ENCODE data around the gene NETO1.

DNA sequence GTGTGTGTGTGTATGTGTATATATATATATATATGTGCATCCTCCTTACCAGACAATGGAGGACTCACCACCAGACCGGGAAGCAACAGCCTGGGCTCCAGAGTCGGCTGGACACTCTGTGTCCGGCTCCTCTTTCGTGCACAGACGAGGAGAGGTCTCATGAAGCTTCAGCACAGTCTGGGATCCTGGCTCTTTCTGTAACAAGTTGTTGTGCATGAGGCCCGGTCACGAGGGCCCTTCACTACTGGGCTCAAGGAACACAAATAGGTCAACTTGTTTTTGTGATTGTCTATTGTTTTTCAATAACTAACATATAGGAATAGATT is 965.4 kb downstream of the CBLN2 start:
- PRO-cap: no peak
- RAMPAGE, long total RNA: no peak

- PRO-cap: no peak
- RAMPAGE, long total RNA: no peak
Observed at GRCh38 chr18:72867669-72868475, at the start of gene NETO1. Gene NETO1, minus strand, starts transcription at chr18:72867987.

DNA sequence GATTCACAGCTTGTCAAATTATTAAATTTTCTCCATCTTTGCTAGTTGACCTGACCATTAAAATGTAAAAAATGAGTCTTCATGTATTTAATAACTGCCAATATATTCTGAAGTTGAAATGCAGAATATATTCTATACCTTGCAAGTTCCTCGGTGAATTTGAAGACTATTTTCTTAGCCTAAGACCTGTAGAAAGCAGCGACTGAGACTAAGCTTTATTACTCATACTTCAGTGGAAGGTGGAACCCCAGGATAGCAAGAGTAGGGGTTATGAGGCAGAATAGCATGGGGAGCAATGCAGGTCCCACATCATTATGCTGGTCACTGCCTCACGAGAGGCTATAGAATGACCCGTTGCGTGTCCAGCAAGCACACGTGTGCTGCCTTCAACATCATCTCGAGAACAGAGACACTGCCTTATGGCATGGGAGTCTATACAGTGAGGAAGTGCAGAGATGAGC is 135.6 kb upstream of the NETO1 start:
- PRO-cap: no peak
- RAMPAGE, long total RNA: no peak

DNA sequence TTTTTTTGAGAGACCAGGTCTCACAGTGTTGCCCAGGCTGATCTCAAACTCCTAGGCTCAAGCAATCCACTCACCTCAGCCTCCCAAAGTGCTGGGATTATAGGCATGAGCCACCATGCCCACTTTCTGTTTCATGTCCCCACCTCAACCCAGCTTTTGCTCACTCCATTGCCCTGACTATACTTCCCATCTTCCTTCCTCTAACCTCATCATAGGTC is 130.2 kb downstream of the FBXO15 start:
- PRO-cap: no peak
- RAMPAGE, long total RNA: no peak

DNA sequence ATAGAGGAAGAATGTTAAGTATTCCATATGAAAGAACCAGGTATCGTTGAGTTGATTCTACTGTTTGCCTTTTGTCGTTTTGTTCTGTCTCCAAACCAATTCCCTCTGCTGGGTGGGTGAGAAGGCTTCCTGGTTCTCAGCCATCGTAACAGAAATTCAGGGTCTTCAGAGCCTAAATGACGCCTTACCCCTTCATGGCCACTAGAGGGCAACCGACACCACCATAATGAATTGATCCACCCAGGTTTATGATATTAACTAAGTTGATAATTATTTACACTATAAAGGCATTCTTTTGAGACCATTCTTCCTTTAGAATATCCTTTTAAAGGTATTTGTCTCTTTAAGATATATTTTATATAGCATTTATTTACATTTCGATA is 48.0 kb downstream of the TIMM21 start:
- PRO-cap: no peak
- RAMPAGE, long total RNA: no peak

DNA sequence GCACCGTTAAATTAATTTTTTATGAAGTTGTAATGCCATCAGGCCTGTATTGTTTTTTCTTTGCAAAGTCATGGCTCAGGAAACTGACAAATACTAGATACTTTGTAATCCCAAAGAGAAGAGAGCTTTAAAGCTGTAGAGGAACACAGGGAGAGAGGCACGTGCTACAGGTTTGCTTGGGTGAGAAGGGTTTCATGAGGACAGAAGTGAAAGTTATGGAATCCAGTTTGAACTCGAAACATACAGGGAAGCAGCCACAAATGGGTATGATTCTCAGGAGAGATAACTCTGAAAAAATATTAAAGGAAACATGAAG is 49.8 kb downstream of the CYB5A start:
- PRO-cap: no peak
- RAMPAGE, long total RNA: no peak

- PRO-cap: no peak
- RAMPAGE, long total RNA: no peak
Observed at GRCh38 chr18:74285532-74286309, 6.0 kb downstream of the CYB5A start.

DNA sequence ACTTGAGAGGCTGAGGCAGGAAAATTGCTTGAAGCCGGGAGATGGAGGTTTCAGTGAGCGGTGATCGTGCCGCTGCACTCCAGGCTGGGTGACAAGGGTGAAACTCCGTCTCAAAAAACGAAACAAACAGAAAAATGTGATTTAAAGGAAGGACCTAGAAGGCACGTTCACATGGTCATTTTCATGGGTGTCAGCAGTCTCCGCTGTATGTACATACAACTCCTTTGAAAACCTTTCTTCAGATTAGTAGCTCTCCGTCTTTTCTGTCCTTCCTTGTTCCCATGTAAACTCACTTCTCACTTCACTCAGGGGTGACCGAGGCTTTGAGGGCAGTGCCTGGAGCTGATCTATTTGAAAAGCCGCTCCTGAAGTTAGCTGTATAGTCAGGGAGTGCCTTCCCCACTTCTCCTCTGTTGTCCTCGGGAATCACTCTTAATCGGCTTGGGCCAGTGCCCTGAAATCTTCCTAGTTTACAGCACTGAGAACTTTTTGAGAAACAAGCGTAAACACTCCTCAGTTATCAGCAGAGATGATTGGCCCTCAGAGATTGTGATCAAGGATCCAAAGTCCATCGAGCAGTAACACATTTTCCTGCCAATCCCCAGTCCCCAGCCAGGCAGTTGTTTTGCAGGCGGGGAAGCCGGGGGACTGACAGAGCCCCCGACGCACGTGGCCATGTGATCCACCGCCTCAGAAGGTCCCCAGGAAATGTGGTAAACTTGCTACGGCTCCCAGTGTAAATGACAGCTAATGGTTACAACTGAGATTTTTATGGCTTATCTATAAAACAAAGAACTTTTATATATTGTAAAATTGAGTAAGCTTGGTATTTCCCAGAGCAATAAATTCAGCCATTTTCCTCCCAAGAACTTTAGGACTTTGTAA is 53.2 kb downstream of the C18orf63 start:
- PRO-cap: no peak
- RAMPAGE, long total RNA: no peak

DNA sequence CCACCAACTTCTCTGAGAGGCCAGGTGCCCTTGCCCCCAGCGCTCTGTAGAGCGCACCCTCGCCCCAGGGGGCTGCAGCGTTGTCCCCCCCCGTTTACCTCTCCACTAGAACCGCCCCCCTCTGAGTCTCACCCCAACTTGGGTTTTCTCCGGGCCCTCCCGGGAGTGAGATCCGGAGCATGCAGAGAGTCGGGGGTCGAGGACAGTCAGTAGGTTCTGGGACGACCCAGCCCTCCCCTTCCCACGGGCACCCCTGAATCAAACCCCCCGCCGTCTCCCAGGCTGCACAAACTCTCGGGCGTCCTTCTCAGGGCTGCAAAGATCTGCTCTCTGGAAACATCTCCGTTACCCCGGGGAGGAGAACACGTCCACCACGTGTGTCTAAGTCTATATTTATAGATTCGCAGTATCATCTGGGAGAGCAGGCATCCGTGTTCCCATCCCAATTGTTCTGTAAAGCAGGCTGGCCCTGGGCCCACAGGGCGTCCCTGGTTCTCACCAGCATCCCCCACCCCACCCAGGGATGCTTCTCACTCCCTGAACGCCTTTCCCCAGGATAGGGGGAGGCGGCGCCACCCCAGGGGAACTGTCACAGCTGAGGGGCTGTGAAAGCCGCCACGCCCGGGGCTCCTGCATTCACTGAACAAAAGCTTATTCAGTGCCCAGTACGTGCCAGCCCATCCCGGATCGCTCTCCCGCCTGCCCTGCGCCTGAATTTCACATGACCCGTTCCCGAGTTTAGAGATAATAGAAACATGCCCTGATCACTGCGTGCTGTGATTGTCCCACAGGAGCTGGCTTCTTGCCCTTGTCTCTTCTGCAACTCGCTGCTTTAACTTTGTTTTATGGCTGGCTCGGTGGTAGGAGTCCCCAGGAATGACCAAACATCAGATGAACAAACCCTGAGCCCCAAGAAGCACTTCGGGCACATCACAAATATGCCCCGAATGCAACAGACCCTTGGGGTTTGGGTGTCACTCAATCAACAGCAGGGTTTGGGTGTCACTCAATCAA is 840 bp upstream of the DIPK1C start:
- PRO-cap: no peak
- RAMPAGE, long total RNA: no peak

DNA sequence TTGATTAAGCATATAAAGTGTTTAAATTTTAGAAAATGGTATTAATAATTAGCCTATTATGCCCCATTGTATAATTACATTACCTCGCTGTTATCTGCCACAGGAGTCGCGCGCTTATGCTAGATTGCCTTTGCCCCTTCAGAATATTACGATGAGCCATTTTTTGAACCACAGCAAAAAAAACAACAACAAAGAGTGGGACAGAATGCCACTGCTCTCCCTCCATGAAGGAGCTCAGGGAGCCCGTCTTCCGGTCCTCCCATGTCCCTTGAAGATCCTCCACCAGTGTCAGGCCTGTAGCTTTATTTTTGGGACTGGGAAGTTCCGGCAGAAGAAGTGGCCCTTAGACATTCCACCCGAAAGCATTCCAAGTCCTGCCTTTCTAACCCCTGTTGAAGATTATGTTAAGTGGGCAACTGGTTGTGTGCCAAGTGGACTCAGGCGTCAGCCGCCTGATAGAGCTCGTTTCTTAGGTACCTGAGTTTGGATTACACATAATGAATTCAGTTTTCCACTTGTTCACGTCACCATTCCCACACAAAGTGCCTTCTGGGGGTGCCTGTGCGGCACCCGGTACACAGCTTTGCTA is 156.6 kb downstream of the PTGR3 start:
- PRO-cap: no peak
- RAMPAGE, long total RNA: no peak

DNA sequence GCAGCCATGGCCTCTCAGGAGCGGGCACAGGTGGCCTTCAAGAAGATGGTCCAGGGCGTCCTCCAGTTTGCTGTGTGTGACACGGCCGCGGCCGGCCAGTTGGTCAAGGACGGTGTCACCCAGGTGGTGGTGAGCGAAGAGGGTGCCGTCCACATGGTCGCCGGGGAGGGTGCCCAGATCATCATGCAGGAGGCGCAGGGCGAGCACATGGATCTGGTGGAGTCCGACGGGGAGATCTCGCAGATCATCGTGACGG is 145.1 kb downstream of the PTGR3 start:
- PRO-cap: no peak
- RAMPAGE, long total RNA: no peak

GRCh38 chr18:75199325-75200117 is 9.4 kb downstream of the PTGR3 start:
- PRO-cap: no peak
- RAMPAGE, long total RNA: no peak

DNA sequence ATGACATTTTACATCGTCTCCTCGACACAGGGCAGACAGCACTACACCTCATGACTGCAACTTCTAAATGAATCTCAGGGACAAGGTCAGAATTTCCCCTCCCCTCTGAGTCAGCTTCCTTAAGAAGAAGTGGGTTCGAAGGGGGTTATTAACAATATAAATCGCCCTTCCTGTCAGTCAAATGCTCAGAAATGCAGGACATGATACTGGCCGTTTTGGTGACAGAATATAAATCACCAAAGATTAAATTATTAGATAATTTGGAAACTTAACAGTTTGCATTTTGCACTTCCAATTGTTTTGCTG is 57.2 kb downstream of the TSHZ1 start:
- PRO-cap: no peak
- RAMPAGE, long total RNA: no peak

GRCh38 chr18:76396535-76397203 is 98.4 kb downstream of the ZNF516 start:
- PRO-cap: no peak
- RAMPAGE, long total RNA: no peak

GRCh38 chr18:76428194-76428840 is 66.7 kb downstream of the ZNF516 start:
- PRO-cap: no peak
- RAMPAGE, long total RNA: no peak

GRCh38 chr18:76487414-76488751 is 7.2 kb downstream of the ZNF516 start:
- PRO-cap: no peak
- RAMPAGE, long total RNA: no peak

DNA sequence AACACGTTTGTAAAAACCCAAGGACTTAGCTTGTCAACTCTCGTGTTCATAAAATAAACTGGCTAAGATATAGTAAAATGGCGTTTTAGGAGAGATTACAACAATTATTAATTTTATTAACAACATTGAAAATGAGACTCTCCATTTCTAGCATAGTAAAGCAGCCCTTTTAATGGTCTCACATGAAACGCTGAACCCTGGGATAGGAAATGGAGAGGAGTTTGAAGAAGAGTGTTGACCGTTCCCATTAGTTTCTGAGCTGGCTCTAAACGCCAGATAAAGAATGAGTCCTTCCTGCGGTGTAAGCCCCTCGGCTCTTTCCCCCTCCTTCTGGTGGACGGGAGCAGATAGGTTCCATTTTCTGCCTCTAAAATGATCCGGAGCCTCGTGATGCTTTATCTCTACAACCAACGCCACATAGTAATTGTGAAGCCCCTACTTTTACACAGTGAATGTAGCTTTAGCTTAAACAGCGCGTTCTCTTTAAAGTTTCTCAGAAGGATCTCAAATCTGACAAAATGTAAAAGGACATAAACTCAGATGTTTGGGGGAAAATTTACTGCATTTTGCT is 24.1 kb upstream of the ZNF516 start:
- PRO-cap: no peak
- RAMPAGE, long total RNA: no peak

DNA sequence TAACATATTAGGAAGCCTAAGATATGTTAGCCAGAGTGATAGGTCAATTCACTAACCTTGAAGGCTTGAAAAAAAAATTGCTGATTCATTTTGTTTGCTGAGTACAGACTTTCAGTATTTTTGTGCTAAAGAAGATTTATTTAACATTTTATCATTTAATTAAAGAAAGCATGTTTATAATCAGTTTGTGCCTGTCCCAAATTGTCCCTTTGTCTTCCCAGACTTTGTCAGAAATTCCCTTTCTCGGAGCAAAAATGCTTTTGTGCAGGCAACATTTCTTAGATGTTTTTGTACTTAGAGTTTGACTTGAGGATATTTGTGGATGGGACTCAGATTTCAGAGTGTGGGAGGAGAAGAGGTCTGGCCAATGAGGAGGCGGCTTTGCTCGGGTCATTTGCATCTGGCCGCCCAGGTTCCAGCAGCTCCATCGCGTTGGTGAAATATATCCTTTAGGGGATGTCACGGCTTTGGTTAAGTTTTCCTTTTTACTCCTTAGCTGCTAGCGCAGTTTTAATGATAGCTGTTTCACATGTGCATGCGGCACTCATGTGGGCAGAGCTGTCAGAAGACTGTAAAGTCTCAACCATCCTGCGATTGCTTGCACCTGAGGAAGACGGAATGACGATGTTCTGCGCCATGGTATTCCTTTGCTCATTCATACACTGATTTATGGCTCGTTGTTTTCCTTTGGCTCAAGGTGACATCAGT is 70.1 kb upstream of the ZNF516 start:
- PRO-cap: no peak
- RAMPAGE, long total RNA: no peak

DNA sequence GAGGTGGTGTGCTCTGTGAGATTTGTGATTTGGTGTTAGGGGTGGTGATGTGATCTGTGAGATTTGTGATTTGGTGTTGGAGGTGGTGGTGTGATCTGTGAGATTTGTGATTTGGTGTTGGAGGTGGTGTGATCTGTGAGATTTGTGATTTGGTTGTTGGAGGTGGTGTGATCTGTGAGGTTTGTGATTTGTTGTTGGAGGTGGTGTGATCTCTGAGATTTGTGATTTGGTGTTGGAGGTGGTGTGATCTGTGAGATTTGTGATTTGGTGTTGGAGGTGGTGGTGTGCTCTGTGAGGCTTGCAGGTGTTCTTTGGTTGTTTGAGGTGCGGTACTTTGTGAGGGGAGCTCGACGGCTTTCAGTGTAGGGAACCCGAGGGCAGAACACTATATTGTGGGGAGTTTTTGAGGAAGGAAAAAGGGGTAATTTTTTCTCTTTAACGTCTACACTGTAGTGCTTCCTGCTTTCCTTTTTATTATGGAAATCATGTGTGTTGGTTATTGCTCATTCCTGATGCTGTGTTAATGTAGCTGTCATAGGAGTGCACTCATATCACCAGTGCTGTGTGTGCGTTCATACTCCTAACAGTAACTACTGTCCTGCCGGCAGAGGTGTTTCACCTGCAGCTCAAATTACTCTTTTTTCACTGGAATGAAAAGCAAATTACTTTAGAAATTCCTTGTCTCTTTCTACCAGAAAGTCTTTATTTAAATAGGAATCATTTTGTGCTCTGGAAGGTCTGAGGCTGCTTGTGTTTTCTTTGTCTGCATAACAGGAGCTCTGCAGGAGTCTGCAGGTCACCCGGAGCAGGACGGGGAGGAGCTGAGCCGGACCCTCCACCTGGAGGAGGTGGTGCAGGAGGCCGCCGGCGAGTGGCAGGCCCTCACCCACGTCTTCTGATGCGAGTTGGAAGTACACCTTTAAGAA is 145.3 kb downstream of the ZNF236 start:
- PRO-cap: no peak
- RAMPAGE, long total RNA: no peak

DNA sequence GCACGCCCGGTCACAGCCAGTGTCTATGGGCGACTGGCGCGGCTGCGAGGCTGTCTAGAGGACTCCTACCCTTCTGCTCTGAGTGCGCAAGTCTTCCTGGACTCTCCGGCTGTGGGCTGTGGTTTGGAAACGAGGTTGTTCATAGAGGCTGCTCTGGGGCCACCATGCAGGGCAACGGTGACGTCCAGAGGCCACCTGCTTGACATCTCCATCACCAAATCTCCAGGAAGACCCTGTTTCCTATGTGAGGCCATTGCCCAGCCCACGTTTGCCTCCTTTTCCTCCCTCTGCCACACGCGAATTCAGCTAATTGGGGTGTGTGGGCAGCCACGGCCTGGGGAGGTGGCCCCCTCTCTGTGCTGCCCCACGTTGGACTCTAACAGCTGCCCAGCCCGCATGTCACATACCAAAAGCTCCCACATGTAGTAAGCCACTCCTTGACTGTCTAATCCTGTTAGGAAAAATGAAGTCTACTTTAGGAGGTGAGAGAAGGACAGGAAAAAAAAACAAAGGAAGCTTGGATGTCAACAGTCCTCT is 153.1 kb downstream of the MBP start:
- PRO-cap: no peak
- RAMPAGE, long total RNA: no peak

Measured in Karpas-422 (cell line).